Right atrium auricular region (tissue), 2 donors: ENCODE measurements around a stretch of chr16.

DNA sequence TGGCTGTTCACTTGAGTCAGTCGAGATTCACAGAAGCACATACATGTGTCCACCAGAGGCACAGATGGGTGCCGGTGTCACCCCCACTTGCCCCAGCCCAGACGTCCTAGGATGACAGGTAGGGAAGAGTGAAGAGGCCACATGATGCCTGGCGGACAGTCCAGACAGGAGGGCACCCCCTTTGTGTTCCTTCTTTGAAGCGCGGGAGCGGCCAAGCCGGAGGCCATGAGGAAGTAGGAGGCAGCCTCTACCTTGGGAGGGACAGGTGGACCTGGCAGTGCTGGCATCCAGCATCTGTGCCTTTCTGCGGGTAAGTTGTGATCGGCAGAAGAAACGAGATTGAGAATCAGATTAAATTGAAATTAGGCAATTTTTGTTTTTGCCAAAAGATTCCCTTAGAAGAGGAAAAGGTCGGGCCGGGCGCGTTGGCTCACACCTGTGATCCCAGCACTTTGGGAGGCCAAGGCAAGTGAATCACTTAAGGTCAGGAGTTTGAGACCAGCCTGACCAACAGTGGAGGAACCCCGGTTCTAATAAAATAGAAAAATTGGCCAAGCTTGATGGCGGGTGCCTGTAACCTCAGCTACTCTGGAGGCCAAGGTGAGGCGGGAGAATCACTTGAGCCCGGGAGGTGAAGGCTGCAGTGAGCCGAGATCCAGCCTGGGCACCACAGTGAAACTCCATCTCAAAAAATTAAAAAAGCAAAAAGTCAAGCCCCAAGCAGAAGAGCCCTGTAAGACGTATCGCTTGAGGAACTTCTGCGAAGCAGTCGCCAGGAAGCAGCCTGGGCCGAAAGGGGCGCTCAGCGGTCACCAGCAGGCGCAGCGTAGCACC is 9.1 kb downstream of the UBE2I start:
- PRO-cap: no peak
- RAMPAGE, long total RNA, 2 experiments: no peak in any of the 2 experiments

- PRO-cap: no peak
- RAMPAGE, long total RNA, 2 experiments: no peak in any of the 2 experiments
Measured at GRCh38 chr16:1325672-1326457, 7.6 kb upstream of the BAIAP3 start.

GRCh38 chr16:1361626-1362164 is 10.0 kb downstream of the GNPTG start:
- PRO-cap: no peak
- RAMPAGE, long total RNA, 2 experiments: no peak in any of the 2 experiments

DNA sequence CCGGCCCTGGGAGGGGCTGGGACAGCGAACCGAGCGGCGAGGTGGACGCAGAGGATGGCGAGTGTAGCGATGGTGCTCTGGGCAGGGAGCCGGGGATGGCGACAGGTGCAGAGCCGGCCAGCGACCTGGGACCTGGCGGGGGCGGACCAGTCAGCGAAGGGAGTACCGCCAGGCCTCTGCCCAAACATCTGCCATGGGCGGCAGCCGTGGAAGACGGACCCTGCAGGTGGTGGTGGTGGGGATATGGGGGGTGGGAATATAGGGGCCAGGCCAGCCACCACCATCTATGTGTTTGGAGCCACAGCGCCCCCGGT is 18.5 kb downstream of the GNPTG start:
- PRO-cap: no peak
- RAMPAGE, long total RNA, 2 experiments: no peak in any of the 2 experiments

- PRO-cap: no peak
- RAMPAGE, long total RNA, 2 experiments: no peak in any of the 2 experiments
Measured at GRCh38 chr16:1376079-1376709, 24.5 kb downstream of the GNPTG start.

DNA sequence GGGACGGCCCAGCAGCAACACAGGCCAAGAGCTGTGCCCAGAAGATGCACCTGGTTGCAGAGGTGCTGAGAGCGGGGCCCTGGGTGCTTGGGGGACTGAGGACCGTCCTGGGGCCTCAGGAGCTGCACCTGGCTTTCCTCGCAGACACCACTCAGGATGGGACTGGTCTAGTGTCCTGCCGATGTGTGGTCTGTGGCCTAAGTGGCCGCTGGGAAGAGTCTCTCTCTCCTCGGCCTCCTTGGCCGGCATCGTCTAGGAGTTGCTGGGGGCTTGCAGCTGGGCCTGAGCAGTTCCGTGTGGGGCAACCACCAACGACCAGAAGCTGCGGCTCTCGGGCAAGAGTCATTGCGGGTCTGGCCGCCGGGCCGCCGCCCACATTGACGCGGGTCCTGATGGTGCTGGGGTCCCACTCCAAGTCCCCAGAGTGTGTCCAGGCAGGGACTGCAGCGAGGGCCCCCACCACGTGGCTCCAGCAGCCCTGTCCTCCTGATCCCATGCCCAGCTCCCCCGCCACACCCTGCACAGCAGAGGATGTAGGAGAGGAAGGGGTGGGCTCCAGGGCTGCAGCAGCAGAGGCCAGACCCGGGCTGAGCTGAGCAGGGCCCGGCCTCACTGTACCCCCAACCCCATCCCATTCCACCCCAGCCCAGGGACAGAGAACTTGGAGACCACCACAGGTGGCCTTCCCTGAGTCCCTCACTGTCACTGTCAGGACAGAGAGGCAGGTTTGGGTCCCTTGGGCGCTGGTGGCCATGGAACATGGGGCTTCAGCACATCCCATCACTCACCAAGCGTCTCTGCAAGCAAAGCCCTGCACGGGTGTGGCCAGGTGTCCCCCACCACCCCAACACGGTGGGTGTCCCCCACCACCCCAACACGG is 30.9 kb downstream of the UNKL start:
- PRO-cap: no peak
- RAMPAGE, long total RNA, 2 experiments: no peak in any of the 2 experiments

DNA sequence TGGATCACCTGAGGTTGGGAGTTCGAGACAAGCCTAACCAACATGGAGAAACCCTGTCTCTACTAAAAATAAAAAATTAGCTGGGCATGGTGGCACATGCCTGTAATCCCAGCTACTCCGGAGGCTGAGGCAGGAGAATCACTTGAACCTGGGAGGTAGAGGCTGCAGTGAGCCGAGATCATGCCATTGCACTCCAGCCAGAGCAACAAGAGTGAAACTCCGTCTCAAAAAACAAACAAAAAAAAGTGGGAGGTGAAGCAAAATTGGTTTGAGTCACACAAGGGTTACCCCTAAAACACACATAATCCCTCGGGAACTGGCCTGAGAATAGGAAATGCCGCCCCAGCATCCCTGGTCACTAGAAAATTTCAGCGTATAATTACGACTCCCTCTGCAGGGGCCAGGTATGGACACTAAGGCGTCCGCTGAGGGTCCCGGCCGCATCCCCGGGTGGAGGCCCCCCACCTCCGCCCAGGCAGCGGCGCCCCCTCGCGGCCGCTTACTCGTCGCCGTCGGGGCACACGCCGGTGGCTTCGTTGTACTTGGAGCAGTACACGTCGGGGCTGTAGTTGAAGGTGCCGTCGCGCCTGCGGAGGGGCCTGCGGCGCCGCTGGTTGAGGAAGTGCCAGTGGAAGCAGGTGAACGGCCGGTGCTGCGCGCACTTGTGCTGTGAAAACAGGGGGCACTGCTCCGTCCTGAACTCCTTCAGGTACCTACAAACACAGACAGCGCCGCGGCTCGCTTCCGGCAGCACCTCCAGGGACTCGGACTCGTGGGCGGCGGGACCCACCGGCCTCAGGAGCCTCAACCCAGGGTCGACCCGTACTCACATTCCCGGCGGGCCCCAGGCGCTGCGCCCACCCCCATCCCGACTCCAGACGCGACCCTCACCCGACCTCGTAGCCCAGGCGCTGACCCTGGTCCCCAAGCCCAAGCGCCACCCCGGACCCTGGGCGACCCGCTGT is 879 bp downstream of the UNKL start:
- PRO-cap: no peak
- RAMPAGE, long total RNA, 2 experiments: no peak in any of the 2 experiments

GRCh38 chr16:1453535-1454241 is 9.3 kb upstream of the CCDC154 start:
- PRO-cap: no peak
- RAMPAGE, long total RNA, 2 experiments: no peak in any of the 2 experiments

GRCh38 chr16:1543100-1543882 is 9.8 kb downstream of the TMEM204 start:
- PRO-cap: bidirectional peak, plus-strand start at chr16:1543524, minus-strand start at chr16:1543423; bidirectional peak, plus-strand start at chr16:1543551, minus-strand start at chr16:1543579; bidirectional peak, plus-strand start at chr16:1543735, minus-strand start at chr16:1543725
- RAMPAGE, long total RNA, 2 experiments: no peak in any of the 2 experiments

DNA sequence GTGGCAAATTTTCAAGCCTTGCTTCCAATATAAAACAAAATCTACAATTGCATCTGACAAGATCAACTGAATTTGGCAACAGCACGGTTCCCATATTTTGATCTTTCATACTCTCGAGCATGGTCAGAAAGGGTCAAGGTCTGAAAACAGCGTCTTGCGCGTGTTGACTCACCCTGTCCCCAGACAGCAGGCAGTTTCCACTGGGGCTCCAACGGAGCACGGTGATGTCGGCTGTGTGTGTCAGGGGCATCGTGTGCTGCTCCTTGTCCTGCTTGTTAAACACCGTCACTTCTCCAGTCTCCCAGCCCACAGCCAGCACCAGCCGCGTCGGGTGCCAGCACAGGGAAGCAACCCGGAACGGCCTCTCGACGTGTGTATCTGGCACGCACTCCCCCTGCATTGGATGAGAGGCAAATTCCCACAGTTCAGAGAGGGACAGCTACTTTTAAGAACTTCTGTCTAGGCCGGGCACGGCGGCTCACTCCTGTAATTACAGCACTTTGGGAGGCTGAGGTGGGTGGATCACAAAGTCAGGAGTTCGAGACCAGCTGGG is 9.6 kb downstream of the IFT140 start:
- PRO-cap: no peak
- RAMPAGE, long total RNA, 2 experiments: no peak in any of the 2 experiments

GRCh38 chr16:1612733-1613199 is 606 bp downstream of the CRAMP1 start:
- PRO-cap: no peak
- RAMPAGE, long total RNA, 2 experiments: no peak in any of the 2 experiments

DNA sequence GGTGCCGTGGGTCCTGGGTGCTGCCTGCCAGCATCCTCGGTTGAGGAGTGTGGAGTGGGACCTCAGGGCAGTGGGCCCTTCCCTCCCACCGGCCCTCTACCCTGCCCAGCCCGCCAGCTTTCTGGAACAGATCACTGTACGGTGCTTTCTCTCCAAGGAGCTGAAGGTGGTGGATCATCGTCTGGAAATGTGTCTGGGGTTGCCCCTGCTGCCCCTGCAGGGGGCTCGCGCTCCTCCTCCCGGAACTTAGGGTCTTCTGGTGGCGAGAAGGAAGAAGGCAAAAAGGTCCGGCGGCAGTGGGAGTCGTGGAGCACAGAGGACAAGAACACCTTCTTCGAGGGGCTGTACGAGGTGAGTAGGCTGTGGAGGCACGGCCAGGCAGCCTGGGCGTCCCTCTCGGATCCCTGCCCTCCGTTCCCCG is 13.7 kb downstream of the CRAMP1 start:
- PRO-cap: no peak
- RAMPAGE, long total RNA, 2 experiments: no peak in any of the 2 experiments

GRCh38 chr16:1650817-1651308 is 27.2 kb upstream of the JPT2 start:
- PRO-cap: no peak
- RAMPAGE, long total RNA, 2 experiments: no peak in any of the 2 experiments

DNA sequence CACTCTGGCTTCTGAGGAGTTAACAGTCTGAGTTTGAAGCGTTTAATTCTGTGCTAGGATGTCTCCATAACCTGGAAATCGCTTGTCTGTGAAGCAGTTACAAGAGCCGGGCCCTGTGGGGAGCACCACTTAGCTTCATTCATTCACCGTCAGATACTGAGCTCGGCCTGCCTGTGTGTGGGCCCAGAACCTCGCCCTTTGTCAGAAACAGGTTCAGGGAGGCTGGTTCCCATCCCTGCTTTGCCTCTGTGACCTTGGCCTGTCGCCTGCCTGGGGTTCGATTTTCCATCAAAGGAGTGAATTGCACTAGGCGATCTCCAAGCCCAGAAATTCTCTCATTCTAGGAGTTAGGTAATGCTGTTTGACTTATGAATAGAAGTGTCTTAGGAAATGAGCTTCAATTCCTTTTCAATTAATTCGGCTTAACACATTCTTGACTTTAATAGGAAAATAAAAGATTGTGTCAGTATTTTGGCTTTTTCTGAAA is 1.5 kb downstream of the MAPK8IP3 start:
- PRO-cap: unidirectional peak, minus-strand start at position 158 of the sequence
- RAMPAGE, long total RNA, 2 experiments: no peak in any of the 2 experiments

DNA sequence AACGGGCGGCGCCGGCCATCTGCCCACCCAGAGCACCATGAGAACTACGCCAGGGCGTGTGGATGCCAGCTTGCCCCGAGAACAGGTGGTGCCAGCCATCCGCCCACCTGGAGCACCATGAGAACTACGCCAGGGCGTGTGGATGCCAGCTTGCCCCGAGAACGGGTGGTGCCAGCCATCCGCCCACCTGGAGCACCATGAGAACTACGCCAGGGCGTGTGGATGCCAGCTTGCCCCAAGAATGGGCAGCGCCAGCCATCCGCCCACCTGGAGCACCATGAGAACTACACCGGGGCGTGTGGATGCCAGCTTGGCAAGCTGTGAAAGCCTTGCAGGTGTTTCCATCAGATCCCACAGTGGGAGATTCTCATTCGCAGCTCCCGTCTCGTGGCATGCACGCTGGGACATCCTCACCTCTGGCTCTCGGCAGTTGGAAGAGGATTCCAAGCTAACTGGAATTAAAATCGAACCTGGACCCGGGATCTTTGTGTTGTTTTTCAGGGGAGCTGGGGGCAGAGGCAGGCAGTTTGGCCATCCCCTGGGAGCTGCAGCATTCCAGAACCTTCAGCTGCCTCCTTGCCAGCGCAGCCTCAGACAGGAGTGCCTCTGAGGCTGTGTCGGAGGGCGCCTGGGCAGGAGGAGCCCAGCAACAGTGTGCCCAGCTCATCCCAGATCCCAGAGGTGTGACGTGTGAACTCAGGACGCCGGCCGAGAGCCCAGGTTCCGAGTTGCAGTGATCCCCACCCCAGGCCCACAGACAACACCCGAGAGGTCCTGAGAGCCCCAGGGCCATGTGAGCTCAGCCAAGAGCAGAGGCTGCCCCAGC is 26.8 kb downstream of the MAPK8IP3 start:
- PRO-cap: no peak
- RAMPAGE, long total RNA, 2 experiments: no peak in any of the 2 experiments

- PRO-cap: no peak
- RAMPAGE, long total RNA, 2 experiments: no peak in any of the 2 experiments
Measured at GRCh38 chr16:1822634-1823125, 3.9 kb downstream of the HAGH start.

GRCh38 chr16:1839443-1840050 is 12.5 kb downstream of the FAHD1 start:
- PRO-cap: no peak
- RAMPAGE, long total RNA, 2 experiments: no peak in any of the 2 experiments

DNA sequence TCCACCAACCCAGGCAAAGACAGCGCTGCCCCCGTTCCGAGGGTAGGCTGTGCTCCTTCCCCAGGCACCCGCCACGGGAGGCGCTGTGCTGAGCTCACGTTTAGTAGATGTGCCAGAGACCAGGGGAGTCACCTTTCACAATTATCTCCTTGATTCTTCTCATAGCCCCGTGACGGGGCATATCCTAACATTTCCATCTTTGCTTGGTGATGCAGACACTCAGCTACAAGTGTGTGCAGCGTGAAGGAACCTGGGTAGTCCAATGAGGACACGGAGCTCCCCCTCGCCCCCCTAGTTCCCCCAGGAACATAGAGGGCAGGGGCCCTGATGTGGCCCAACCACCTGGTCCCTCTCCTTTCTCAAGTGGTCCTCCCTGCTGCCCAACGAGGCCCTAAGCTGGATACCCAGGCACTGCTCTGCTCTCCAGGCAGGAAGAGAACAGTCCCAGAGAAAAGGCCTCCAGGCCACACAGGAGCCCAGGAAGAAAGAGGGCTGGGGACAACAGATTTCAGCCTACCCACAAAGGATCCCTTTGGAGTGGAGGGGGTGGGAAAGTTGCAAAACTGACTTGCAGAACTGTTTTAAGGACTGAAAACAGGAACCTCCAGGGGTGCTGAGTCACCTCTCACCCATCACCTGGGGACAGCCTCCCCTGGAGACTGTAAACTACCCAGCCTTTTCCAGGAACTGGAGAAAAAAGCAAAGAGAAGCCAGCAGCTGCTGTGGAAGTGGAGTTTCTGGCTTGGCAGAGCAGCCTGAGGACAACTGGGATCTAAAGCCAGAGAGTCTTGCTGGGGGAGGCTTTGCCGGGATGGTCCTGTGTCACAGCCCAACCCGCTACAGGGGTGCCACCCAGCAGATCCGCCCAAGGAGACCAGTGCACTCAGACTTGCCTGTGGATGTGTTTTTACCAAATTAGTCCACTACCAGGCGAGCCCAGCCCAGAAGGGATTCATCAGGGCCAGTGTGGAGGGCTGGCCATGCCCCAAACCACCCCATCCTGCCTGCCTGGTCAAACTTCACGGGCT is 1.2 kb downstream of the MSRB1 start:
- PRO-cap: no peak
- RAMPAGE, long total RNA, 2 experiments: no peak in any of the 2 experiments

DNA sequence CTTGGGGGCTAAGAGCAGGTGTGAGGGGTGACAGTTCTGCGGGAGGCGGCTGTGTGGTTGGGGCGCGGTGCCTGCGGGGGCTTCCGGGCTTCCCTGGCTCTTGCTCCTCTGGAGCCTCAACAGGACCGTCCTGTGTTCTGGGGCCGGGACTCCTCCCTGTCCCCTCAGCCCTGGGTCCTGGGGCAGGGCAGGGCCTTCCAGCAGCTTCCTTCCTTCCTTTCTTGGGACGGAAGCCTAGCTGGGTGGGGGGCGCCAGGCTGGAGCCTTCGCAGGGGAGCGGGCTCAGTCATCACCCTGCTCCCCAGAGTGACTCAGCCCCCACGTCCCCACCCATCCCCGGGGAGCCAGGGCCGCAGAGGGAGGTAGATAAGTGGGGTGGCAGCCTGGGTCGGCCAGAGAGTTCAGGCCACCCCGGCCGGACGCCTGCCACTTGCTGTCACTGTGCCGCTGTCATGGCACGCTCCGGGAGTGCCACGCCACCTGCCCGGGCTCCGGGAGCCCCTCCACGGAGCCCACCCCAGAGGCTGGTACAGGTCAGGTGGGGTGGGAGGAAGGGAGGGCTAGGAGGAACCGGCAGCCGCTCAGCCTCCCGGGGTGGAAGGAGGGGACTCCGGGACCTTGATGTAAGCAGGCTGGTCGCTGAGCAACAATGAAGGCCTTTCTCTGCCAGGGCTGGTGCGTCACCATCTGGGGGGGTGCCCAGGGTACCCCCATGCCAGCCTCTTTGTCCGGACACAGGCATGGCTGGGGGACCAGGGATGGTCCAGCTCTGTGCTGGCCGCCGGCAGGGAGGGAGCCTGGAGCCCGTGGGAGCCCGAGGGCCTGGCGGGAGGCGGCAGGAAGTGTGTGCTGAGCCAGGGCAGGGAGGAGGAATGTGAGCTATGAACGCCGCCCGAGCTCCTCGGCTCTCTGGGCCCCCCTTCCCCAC is 6.5 kb downstream of the NHERF2 start:
- PRO-cap: bidirectional peak, plus-strand start at position 395 of the sequence, minus-strand start at position 110 of the sequence; bidirectional peak, plus-strand start at position 766 of the sequence, minus-strand start at position 457 of the sequence; unidirectional peak, minus-strand start at position 848 of the sequence
- RAMPAGE, long total RNA, 2 experiments: start-site peak on the plus strand in 2 of 2 experiments, centred at positions 376 to 377 of the sequence, 312 to 383 reads per replicate

DNA sequence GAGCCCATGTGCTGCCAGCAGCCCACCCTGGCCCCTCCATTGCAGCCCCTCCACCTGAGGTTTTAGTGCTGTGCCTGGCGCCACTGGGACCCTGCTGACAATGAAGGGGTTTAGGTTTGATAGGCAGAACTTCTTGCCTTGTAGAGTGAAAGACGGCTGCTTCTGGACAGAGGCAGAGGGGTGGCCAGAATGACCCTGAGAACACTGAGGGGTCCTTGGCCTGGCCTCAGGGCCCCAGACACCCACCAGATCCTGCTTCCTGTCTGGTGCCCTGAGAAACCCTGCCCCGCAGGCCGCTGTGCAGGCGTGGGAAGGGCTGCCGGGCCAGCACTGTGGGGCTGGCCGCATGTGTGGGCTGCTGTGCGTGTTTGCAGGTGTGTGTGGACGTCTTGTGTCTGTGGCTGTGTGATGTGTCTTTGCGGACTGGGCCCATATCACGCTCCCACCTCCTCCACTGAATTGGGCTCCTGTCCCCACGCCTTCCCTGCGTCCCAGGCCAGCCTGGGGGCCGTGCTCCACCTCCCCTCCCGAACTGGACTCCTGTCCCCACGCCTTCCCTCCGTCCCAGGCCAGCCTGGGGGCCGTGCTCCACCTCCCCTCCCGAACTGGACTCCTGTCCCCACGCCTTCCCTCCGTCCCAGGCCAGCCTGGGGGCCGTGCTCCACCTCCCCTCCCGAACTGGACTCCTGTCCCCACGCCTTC is 7.3 kb downstream of the NHERF2 start:
- PRO-cap: no peak
- RAMPAGE, long total RNA, 2 experiments: no peak in any of the 2 experiments